UCH-1 (cell line): ENCODE measurements around the genes SHROOM4, XAGE2, GPR173, APEX2, MAGEH1 and ZXDA.

- RRBS, result no CpG with 5 or more reads among the region's 47 CpGs
These were observed at the start of gene SHROOM4 for GRCh38 chrX:50813840-50814633. Gene SHROOM4, minus strand, starts transcription at chrX:50814194.

- RRBS, result 5% methylated on average over 5 of the region's 61 CpGs
These were observed 475 bp upstream of the NUDT11 start for GRCh38 chrX:51496779-51497355.

GRCh38 chrX:51744109-51744571 is 898 bp downstream of the GSPT2 start:
- RRBS, result no CpG with 5 or more reads among the region's 8 CpGs

DNA sequence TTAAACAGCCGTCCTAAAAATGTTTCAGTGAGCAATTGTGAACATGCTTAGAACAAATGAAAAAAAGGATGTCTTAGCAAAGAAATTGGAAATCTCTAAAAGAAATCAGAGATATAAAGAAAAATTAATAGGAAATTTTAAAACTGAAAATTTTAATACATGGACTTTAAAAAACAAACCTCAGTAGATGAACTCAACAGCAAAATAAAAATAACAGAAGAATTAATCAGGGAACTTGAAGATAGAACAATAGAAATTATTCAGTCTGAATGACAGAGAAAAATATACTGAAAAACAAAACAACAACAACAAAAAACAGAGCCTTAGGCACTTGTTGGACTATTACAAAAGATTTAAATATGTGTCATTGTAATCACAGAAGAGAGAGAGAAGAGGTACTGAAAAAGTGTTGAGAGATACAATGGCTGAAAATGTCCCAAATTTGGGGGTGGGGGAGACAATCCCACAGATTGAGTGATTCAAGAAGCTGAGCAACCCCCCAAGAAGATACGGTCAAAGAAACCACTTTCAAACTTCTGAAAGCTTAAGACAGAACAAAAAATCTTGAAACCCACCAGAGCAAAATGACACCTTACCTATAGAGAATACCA is 9.6 kb upstream of the MAGED1 start:
- RRBS, result no CpG with 5 or more reads among the region's 2 CpGs

DNA sequence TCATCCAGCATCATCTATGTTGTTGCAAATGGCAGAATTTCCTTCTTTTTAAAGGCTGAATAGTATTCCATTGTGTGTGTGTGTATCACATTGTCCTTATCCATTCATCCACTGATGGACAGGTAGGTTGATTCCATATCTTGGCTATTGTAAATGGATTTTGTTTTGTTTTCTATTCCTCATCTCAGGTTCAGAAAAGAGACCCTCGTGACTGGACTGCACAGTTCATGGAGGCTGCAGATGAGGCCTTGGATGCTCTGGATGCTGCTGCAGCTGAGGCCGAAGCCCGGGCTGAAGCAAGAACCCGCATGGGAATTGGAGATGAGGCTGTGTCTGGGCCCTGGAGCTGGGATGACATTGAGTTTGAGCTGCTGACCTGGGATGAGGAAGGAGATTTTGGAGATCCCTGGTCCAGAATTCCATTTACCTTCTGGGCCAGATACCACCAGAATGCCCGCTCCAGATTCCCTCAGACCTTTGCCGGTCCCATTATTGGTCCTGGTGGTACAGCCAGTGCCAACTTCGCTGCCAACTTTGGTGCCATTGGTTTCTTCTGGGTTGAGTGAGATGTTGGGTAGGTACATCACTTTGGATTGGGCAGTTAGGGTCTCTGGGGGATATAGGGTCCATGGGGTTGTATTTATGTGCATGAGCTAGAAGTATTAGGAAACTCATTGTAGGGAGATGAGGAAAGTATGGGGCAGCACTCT is 8.1 kb downstream of the MAGED1 start:
- RRBS, result no CpG with 5 or more reads among the region's 7 CpGs

DNA sequence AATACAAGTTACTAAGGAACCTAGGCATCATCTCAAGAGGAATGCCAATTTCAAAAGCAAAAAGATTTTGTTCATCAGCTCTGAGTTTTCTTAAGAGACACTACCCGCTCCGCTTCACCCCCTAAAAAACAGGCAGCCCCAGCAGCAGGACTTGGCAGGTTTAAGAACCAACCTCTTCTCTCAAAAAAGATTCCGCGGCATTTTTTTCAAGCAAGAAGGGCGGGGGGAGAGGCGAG is 76.6 kb downstream of the MAGED4 start:
- RRBS, result no CpG with 5 or more reads among the region's 6 CpGs

GRCh38 chrX:52368850-52369291 is at the start of gene XAGE2:
Gene XAGE2, plus strand, starts transcription at chrX:52369021.
- RRBS, result no CpG with 5 or more reads among the region's 19 CpGs

DNA sequence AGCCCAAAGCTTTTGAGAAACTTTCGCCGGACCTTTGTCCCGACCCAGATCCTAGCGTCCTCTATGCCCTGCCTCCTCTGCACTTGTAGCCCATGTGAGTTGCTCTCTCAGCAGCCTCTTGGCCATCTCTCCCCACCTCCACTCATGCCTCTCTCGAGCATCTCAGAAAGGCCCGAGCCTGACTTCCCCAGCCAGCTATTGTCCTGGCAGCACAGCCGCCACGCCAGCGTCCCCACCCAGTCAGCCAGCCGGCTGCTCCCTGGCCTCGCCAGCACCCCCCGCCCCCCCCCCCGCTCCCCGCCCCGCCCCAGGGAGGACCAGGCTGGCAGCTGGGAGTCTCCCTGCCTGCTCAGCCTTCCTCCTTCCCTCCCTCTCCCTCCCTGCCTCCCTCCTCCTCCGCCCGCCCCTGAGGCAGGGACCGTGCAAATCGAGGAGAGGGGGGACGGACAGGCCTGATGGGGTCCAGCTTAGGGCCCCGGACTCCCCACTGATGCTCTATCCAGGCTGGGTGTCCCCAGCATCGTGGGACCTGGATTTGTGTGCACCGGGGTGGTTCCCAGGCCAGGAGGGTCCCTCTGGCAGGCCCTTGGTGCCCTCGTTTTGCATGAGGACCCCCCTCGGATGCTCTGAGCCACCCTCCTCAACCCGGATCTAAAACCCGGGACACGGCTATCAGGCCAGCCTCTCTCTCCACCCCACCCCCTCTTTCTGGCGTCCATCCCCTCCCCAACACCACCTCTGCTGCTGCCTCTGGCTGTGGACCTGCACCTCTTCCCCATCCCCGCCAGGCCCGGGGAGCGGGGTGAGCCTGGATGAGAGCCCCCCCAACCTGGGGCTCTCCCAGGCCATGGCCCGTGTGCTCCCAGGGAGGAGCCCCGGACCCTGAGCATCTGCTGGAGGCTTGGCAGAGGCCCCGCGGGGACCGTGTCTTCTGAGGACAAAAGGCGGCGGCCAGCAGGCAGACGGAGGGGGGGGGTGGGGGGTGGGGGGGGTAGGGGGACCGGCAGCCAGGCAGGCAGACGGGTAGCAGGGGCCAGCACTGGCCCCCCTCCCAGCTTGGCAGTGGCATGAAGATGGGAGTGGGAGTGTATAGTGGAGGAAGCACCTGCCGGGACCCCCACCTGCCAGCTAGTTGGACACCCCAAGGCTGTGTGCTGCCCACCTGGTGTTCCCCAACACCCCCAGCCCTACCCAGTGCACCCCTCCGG is at the start of gene GPR173:
Gene GPR173, plus strand, starts transcription at position 698 of the 1,208 bp plus-strand sequence.
- RRBS, result 38% methylated on average over 13 of the region's 44 CpGs

- RRBS, result no CpG with 5 or more reads among the region's 9 CpGs
These were observed 26.4 kb downstream of the SMC1A start for GRCh38 chrX:53395848-53396716.

- RRBS, result no CpG with 5 or more reads among the region's 11 CpGs
These were observed 964 bp downstream of the PHF8 start for GRCh38 chrX:54043274-54043744.

- RRBS, result no CpG with 5 or more reads among the region's 5 CpGs
These were observed 10.0 kb downstream of the GNL3L start for GRCh38 chrX:54539936-54540499.

DNA sequence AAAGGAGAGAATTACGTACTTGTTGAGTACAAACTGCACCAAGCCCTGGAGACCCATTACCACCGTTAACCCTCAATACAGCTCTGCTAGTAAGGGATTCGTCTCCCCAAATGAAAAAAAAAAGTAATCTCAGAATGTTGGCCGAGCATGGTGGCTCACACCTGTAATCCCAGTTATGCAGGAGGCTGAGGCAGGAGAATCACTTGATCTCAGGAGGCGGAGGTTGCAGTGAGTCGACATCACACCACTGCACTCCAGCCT is 32.4 kb downstream of the GNL3L start:
- RRBS, result no CpG with 5 or more reads among the region's 6 CpGs

GRCh38 chrX:54807836-54808007 is 177 bp downstream of the MAGED2 start:
- RRBS, result no CpG with 5 or more reads among the region's 3 CpGs

DNA sequence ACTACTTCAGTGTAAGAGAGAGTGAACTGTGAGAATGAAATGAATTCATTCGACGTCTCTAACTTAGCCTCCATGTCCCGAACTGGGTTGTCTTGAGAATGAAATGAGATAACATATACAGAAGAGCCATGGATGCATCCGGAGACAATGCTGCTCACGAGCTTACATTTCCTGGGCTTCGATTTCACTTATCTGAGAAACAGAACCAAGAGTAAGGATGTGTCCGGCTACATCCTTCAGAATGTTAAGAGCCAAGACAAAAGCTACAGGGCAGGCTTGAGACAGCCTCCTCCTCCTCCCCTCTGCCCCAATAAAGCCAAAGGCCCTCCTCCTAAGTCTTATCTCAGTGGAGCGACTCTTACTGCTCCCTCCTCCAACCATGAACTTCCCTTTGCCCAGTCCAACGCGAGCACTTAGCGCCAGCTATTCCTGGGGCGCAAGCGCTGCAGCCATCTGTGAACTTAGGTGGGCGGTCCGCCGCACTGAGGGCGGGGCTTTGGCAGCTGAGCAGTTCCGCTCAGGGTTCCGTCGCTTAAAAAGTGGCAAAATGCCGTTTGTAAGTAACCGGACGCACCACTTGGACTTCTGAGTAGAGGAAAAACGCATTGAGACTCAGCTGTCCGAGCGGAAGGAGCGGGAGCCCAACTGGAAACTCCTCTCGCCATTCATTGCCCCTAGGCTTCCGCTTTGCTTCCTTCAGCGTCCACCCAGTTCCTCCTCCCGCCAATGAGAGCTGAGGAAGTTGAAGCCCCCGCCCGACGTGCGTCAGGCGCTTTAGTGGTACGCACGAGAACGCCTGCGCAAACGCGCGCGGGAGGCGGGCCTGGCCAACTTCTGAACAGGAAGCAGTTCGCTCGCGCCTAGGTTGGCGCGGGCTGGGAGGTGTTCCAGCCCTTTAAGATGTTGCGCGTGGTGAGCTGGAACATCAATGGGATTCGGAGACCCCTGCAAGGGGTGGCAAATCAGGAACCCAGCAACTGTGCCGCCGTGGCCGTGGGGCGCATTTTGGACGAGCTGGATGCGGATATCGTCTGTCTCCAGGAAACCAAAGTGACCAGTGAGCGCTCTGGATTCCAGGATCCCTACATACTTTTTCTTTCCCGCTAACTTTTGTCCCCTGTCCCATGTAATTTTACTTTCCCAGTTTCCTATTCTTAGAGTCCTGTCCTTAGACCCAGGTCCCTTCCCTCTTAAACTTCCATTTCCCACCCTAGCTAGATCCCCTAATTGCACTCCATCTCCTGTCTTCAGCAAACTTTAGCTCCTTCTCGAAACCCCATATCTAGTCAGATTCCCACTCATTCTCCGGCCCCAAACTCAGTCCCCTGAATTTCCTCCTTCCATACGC is at the start of gene APEX2:
Gene APEX2, plus strand, starts transcription at position 841 of the 1,348 bp plus-strand sequence.
- RRBS, result 3% methylated on average over 3 of the region's 65 CpGs

GRCh38 chrX:55451653-55452312 is at the start of gene MAGEH1:
Gene MAGEH1, plus strand, starts transcription at chrX:55452127.
- RRBS, result no CpG with 5 or more reads among the region's 26 CpGs

DNA sequence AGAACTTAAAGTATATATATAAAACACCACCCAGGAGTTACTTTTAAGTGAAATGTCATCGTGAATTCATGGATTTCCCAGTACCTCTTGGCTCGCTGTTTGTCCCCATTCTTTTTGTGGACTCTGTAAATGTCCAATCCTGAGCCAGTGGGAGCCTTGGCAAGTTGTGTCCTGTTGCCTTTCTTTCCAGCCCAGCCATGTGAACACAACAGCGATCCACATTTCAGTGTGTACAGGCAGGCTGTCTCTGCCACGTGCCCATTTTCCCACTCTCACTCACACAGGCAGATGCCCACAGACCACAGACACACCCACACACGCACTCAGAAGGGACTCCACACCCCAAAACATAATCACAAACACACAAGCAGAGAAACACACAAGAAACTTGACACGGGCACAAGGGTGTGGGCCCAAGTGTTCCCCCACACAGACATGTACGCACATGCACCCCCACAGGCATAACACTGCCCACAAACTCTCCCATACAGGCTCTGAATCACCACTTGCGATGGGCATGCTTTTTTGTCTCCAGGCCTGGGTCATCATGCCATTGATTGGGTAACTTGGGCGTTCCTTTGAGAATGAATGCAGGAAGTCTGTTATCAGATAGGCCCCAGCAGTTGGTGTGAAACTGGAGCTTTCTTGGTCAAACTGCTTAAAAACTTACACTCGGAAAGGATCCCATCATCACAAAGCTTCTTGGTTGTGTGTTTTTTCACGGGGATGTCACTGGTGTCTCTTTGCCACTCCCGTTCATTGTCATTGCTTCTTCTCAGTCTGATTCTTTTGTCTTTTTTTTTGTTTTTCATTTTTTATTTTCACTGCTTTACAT is 84.3 kb downstream of the NBDY start:
- RRBS, result no CpG with 5 or more reads among the region's 12 CpGs

GRCh38 chrX:56817258-56817728 is 88.2 kb downstream of the NBDY start:
- RRBS, result no CpG with 5 or more reads among the region's 5 CpGs

DNA sequence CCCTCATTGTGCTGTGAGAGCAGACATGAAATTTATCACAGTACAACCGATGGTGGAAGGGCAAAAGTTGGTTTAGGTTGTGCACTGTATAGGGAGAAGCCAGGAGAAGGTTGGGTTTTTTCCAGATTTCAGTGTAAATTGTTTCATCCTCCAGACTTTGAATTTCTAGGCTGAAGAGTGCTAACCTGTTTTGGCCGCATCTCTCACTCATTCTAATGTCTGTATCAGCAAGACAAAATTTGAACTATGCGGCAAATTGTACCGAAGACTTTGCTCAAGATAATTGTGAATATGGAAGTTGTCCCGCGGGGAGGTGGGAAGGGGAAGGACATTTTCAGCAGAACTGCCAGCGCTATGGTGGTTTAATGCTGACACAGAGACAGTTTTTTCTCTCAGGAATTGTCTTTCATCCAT is 639 bp upstream of the ZXDB start:
- RRBS, result no CpG with 5 or more reads among the region's 7 CpGs

- RRBS, result 3% methylated on average over 5 of the region's 110 CpGs
These were observed at the start of gene ZXDA for GRCh38 chrX:57909429-57910600. Gene ZXDA, minus strand, starts transcription at chrX:57910458.

DNA sequence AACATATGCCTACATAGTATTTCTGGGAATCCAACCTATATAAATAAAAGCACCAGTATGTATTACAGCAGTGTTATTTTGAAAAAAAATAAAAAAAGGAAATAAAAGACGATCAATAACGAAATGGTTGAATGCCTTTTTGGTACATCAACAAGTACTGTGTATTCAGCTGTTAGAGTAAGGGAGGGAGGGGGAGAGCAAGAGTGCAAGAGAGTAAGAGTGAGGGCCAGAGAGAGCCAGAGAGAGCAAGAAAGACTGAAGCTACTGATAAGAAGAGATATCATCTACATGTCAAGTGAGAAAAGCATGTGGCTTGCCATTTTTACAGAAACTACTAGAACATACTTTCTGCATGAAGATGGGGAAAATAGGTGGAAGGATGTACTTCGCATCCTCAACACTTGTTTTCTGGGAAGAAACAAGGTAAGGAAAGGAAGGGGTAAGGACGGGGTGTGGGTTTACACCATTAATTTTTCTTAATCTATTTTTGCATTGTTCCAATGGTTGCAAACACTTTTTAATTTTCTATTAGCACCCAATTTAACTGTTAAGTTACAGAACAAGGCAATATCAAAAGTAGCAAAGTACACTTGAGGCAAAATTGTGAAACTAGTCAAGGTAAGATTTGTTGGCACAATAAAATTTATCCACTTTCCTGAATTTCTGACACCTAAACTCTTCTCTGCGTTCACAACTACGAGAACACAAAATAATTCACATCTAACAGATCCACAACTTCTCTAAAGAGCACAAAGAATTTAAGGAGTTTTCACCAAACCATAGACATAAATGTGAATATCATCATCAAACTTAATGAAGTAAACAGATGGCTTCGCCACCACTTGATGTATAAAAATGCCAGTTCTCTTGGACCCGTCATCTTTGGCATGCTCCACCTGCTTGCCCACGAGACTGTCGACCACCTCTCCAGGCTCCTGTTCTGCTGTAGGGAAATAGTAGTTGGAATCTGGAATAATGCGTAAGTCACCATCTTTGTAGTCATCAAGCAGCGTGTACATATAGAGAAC is 1.5 kb downstream of the SPIN4 start:
- RRBS, result no CpG with 5 or more reads among the region's 12 CpGs